Neural progenitor cell (in vitro differentiated cells): ENCODE measurements around a stretch of chr13.

GRCh38 chr13:21616863-21617432 lies 13.0 kb upstream of the MICU2 start:
- RAMPAGE, long total RNA, result no peak

- RAMPAGE, long total RNA, result no peak
Observed at GRCh38 chr13:22218557-22219215, 547.8 kb downstream of the FGF9 start.

- RAMPAGE, long total RNA, result no peak
Observed at GRCh38 chr13:22506322-22506905, 674.4 kb upstream of the SGCG start.

DNA sequence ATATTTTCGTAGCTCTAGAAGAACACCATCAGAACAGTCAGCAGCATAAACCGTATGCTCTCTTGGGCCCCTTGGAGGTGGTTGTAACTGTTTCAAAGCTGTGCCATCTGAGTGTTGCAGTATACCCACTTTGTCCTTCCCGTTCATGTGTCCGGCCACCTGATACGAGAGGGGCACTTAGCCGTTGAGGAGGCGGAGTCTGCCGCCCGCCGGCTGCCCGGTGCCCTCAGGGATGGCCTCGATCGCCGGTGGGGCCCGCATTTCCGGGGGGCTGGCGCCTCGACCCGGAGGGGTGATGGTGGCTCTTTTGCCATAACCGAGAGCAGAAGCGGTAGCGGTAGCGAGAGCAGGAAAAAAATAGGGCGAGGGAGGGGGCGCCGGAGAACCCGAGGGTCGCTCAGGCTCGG lies 342.8 kb upstream of the SGCG start:
- RAMPAGE, long total RNA, result no peak

GRCh38 chr13:22883841-22884390 lies 296.9 kb upstream of the SGCG start:
- RAMPAGE, long total RNA, result no peak

DNA sequence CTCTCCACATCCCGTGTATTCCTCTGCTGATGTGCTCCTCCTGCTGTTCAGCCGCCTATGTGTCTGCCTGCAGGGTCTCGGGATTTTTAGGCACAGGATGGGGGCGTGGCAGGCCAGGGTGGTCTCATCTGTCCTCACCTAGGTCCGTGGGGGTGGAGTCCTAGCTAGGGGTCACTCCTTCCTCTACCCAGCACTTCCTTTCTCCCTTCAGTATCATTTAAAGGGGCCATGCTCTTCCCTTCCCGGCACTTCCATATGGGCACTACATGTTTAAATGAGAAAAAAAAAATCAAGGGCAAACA lies 32.9 kb upstream of the SGCG start:
- RAMPAGE, long total RNA, result no peak

DNA sequence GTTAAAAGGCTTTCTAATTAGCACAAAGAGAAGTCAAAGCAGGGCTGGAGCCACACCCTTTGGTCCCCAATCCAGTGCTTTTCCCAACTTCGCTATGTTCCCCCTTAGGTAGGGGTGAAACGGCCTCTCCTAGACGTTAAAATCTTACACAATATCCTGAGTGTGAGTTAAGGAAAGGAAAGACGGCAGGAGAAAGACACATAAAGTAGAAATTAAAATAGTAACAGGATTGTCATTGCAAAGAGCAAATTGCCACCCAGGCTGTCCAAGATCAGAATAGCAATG lies 2.3 kb downstream of the SACS start:
- RAMPAGE, long total RNA, result no peak

DNA sequence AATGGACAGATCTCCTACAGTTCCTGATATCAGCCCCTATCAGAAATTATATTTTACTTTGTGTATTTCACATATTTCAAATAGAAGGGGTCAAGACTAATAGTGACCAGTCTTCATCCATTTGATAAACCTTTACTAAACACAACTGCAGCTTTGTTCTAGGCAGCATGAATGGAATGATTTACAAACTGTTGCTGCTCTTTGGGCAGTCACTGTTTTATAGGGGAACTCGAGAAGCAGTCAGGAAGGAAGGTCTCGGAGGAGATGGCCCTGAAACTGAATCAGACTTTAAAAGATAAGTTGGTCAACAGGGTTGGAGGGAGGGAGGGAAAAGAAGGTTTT lies 37.2 kb upstream of the SACS start:
- RAMPAGE, long total RNA, result no peak

DNA sequence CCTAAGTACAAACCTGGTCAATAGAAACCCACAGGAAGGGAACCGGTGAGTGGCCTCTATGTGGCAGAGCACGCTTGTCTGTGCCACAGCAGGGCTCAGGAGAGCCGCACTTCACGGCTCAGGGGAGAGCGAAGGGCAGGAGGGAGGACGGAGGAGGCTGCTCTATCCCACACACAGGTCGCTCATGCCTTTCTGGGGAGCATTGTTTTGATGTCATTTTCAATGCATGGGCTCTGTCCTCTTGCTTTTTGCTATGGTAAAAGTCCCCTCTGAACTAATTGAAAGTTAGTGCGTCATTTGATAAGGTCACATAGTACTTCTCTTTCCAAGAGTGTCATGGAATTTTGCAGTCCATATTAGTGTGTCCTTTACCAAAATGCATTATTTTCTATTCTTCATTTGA lies 57.3 kb downstream of the TNFRSF19 start:
- RAMPAGE, long total RNA, result no peak

DNA sequence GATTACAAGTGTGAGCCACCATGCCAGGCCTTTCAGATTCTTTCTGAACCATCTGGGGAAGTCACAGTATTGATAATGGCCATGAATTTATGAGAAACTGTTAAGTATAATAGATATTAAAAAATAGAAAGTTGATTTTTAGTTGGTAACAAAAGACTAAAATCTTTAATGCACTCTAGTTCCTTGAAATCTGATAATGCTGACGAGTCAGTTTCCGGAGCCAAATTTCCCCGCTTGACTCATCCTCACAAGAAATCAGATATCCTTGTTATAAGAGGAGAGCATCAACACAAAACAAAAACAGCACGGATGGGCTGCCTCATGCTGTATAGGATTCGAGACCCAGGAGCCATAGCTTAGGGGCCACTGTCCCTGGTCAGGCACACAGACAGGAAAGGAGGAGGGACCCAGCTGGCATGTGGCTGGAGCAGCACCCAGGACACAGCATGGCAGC lies 110.4 kb upstream of the SPATA13 start:
- RAMPAGE, long total RNA, result no peak

DNA sequence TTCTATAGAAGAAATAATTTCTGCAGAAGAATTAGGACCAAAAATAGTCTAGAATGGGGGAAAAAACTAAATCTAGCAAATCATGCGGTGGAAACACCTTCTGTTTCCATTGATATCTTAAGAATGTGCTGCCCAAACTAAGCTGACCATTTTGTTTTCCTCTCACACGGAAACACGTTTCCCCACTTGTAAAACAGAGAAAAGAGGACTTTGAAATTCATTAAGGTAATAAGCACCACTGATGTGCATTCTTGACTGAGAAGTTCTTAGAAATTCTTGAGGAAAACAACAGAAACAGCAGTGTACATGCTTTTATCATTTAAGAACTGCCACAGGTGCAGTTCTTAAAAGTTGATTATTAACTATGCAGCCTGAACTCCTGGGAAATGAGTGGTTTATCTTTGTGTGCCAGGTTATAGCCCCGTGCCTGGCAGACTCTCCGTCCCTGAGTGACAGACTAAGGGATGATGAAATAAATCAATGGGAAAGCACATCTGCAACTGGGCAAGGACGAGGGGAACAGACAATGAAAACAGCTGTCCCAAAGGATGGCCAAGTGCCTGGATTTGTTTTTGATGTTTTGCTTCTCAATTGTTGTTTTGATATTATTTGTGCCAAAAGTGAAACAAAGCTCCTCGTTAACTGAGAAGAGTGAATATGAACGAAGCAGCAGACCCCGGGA lies 84.5 kb upstream of the SPATA13 start:
- RAMPAGE, long total RNA, result no peak

DNA sequence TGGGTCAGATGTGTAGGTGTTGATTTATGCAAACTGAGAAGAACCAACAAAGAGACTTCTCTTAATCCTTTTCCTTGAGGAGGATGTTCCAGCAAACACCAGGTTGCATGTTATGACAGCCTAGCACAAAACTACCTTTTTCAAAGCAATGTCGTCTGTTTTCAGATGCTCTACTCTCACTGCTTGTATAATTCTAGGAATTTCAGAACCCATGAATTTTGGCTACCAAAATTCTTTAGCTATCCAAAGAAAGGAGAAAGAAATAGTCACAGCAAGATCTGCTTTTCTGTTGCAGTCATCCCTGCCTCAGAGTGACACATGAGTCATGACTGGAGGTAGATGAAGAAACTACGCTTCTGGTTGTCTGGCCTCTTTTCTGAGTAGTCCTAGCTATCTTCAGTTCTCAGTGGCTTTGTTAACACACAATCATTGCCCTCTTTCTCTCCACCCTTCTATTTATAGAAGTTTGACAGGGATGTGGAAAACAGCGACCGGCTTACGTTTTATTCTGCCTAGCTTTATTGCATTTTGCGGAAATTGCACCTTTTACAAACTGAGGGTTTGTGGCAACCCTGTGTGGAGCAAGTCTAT lies 26.5 kb downstream of the SPATA13 start:
- RAMPAGE, long total RNA, result no peak

DNA sequence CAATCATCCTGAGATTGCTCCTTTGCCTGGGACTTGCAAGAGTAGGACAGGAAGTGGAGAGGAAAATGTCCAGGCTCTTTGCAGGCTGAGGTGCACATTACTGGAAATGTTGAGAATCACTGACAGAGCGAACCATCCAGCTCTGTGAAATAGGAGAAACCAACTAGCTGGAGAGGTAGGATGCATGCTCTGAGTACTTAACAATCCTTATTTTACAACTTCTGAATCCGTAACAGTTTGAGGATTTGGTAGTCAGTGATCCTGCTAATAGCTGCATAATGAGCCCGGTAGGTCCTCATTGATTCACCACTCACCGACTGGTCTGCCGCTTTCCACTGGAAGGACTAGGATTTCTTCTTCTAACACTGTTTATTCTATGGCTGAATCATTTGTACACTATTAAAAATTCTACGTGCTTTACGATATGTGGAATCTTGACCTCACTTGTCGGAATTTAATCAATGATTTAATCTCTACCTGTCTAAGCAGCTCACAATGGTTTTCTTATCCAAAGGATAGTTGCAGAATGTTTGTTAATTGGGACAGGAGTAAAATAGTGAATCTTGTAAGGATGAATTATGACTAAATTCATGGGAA lies 33.9 kb downstream of the SPATA13 start:
- RAMPAGE, long total RNA, result no peak

GRCh38 chr13:24201897-24202644 lies 41.6 kb downstream of the SPATA13 start:
- RAMPAGE, long total RNA, result no peak

DNA sequence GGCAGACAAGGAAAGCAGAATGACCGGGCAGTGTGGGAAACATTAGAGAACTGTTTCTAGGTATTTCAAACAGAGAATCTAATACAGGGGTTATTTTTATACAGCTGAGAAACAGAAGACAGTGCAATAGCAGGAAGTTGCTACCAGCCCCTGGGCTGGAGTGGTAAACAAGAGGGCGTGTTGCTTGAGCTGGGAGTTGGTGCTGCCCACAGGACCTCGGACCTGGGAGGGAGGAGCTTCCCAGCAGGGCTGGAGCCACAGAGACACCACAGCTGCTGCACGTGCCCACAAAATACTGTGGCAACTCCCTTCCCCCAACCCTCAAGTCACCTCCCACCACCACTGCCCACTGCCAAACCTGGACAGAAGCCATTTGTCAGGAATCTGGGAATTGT lies 57.0 kb downstream of the SPATA13 start:
- RAMPAGE, long total RNA, result no peak

GRCh38 chr13:24223770-24224295 lies 63.3 kb downstream of the SPATA13 start:
- RAMPAGE, long total RNA, result no peak

DNA sequence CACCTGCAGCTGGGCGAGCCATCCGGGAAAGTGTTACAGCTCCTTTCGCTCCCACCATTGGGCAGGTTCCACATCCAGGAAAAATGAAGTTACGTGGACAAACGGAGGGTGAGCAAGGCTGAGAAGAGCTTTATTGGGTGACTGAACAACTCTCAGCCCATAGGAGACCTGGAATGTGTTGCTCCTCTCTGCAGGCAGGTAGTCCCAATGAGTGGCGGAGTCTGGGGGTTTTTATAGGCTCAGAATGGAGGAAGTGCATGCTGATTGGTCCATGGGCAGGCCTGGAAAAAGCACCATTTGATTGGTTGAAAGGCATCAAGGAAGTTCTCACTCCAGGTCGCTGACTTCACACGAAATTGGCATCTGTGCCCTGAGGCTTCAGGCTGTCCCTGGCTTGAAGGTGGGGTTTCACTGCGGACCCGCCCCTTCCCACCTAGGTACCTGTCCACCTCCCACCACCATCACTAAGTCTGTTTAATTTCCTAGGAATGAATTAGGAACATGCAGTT lies 65.4 kb downstream of the SPATA13 start:
- RAMPAGE, long total RNA, result no peak

- RAMPAGE, long total RNA, result no peak
Observed at GRCh38 chr13:24328202-24328604, 18.8 kb downstream of the C1QTNF9 start.

DNA sequence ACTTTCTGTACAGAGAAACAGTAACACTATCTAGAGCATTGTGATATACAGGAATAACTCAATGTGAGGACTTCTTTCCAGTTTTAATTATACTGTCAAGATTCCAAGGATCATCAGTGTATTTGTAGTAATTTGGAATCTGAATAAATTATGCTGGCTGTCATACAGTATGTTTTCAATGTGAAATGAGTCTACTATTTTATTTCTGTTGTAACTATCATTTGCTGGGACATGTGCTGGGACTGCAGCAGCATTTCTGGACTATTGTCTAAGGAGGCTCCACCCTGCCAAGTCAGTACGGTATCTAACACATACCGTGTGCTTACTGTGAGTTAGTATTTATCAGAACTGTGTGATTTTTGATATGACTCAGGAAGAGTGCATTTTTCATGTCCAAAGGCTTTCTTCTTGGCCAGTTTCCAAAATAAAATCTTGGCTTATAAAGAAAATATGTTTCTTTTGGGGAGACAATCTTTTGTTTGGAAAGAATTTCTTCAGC lies 11.7 kb downstream of the PARP4 start:
- RAMPAGE, long total RNA, result no peak

DNA sequence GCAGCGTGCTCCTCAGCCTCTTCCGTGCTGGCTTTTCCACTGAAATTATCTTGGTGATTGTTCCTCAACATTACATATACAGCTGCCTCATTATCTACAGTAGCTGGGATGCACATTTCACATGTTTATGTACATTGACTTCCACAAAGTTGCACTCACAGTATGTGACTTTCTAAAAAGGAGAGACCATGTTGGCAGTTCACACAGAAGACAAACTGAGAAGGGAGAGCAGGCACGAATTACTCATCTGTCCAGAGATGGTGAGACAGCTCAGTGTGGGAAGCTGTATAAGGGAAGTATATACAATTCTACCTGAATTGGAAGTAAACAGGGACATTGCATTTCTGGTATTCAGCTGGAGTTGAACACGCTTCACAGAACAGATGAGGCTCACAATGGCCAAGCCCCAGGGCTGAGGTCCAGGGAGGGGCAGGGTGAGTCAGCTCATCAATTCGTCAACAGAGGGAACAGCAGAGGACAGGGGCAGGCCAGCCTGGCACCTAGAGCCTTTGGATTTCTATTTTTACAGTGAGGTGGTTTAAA lies 10.0 kb downstream of the PARP4 start:
- RAMPAGE, long total RNA, result no peak